Islet of Langerhans (tissue), 1 donor: ENCODE results near the gene COLEC11.

DNA sequence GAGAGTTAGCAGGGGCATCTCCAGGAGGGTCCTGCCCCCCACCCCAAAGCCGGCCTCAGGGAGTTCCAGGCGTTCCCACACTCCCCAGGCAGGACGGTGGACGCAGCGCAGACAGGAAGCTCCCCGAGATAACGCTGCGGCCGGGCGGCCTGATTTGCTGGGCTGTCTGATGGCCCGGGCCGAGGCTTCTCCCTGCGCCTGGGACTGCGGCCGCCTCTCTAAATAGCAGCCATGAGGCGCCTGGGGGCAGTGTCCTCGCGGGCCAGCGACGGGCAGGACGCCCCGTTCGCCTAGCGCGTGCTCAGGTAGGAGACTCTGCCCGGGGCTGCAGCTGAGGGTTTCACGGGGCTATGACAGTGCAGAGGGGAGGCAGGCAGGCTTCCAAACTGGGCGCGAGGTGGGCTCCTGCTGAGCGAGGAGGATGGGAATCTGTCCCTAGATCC, at the start of gene COLEC11:
COLEC11 (plus strand) TSS at position 249 of the 443 bp plus-strand sequence.
- RRBS, result no CpG with 5 or more reads among the region's 30 CpGs

GRCh38 chr2:3704038-3704516, 702 bp downstream of the DCDC2C start:
- RRBS, result 28% methylated on average over 7 of the region's 36 CpGs

GRCh38 chr2:6650147-6650934, 215.4 kb downstream of the CMPK2 start:
- RRBS, result no CpG with 5 or more reads among the region's 11 CpGs

GRCh38 chr2:6957768-6958446, 40.7 kb downstream of the RNF144A start:
- RRBS, result 98% methylated on average over 3 of the region's 13 CpGs

GRCh38 chr2:6996749-6997710, 79.8 kb downstream of the RNF144A start:
- RRBS, result no CpG with 5 or more reads among the region's 13 CpGs

GRCh38 chr2:7022428-7023025, 105.3 kb downstream of the RNF144A start:
- RRBS, result no CpG with 5 or more reads among the region's 6 CpGs

GRCh38 chr2:7046610-7047457, 129.6 kb downstream of the RNF144A start:
- RRBS, result no CpG with 5 or more reads among the region's 5 CpGs

GRCh38 chr2:7450303-7450773, 533.1 kb downstream of the RNF144A start:
- RRBS, result no CpG with 5 or more reads among the region's 7 CpGs

GRCh38 chr2:7572485-7572967, 655.3 kb downstream of the RNF144A start:
- RRBS, result no CpG with 5 or more reads among the region's 8 CpGs

GRCh38 chr2:7730401-7730880, 813.2 kb downstream of the RNF144A start:
- RRBS, result no CpG with 5 or more reads among the region's 5 CpGs

DNA sequence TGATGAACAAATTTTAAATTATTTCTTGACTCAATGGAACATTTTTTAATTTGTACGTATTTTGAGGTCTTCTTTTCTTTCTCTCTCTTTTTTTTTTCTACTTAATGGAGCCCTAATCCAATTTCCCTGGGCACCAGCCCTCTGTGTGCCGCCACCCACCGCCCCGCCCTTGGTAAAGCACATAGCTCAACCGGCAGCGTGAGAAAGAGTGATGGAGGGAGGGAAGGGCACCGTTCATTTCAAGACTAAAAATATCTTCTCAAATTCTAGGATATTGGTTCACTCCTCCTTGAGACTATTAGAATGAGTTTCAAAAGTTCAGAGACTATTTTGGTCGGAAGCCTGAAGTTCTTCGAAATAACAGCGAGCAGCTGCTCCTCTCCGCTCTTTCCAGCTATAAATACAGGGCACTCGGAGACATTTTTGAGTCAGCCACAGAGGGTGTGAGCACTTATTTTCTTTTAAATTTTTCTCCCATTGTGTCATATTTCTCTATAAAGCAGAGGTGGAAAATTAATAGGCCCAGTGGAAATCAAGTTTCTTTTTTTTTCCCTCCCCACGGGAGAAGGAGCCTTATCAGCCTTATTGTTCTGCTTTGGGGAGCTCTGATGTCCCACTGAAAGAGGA, 731.7 kb upstream of the ID2 start:
- RRBS, result no CpG with 5 or more reads among the region's 13 CpGs

DNA sequence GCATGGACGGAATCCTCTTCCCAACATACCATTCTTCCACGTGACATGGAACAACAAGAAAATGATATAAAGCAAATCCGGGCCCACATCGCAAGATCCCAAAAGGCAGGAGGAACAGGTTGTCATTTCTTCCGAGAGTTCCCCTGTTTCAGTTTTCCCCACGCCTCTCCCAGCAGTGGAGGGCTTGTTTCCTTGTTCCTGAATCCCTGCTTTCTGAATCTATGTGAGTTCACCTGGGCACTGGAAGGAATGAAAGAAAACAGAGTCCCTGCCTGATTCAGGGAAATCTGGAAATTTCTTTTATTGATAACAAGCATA, 562.5 kb upstream of the ID2 start:
- RRBS, result no CpG with 5 or more reads among the region's 6 CpGs

GRCh38 chr2:8298805-8299443, 382.9 kb upstream of the ID2 start:
- RRBS, result no CpG with 5 or more reads among the region's 6 CpGs

DNA sequence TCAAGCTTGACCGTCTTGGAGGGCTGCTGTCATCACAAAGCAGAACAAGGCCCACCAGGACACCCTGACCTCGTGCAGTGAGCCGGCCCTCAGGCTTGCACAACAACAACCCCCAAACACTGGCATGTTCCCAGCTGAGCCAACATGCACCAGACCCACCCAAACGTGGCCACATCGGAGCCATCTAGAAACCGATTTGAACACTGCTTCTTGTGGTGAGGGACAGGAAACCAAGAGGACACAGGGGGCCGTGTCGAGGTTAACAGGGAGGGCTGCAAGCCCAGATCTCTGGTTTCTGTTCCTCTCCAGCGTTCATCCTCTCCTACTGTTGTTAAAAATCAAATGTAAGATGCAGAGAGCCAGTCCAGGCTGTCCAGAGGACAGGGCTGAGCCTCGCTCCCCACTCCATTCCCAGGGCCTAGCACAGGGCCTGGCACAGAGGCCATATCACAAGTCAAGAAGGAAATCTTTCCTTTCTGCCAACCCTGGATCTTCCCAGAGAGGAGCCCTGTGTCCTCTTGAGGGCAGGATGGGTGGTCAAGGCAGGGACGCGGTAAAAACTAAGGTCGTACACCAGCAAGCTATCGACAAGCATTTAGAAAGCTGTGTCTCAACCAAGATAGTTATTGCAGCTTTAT, 378.3 kb upstream of the ID2 start:
- RRBS, result no CpG with 5 or more reads among the region's 14 CpGs

DNA sequence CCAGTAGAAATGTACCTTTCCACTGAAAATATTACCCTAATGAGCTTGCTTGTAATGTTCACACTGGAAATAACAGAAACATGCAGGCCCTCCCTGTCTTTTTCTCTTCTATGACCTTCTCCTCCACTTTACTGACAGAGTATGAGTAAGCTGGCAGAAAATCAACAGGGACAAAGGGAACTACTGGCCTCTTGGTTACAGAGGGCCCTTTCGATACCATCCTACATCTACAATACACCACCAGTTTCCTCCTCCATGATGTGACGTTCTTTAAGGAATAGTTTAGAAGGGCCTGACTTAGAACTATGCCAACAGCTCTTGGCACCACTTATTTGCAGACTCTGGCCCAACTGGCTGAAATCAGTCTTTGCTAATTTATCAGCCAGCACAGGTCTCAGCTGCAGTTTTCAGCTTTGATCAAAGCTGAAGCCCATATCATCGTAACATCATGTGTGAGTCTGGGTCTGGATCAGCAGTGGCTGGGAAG, 272.2 kb upstream of the ID2 start:
- RRBS, result no CpG with 5 or more reads among the region's 3 CpGs

GRCh38 chr2:8454658-8455238, 227.1 kb upstream of the ID2 start:
- RRBS, result no CpG with 5 or more reads among the region's 9 CpGs

DNA sequence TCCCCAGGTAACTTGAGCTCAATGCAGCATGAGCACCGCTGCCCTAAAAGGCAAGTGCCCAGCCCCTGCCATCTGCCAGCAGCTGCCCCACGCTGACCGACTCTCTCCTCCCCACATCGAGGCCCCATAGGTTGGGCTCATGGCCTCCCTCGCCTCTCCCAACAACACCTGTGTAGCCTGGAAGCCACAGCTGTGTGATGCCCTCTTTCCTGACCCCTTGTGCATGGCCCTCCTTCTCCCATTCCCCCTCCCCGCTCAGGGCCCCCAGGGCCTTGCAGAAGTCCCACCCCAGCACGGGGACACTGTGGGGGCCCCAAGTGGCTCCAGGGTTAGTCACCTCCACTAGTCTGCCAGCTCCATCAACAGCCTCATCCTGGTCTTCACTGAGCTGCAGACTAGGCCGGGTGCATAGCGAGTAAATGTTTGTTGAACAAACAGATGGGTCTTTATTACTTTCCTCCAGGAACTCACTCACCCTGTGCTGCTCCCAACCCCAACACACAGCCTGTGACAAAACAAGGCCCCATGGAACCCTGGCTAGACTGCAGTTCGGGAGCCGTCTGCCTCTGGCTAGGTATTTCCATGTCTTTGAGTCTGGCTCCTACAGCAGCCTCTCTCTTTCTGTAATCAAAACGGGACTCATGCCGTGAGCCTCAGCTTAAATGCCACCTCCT, 110.0 kb upstream of the ID2 start:
- RRBS, result no CpG with 5 or more reads among the region's 13 CpGs

GRCh38 chr2:8581086-8581977, 100.5 kb upstream of the ID2 start:
- RRBS, result no CpG with 5 or more reads among the region's 12 CpGs

GRCh38 chr2:8633648-8634176, 48.1 kb upstream of the ID2 start:
- RRBS, result no CpG with 5 or more reads among the region's 14 CpGs

DNA sequence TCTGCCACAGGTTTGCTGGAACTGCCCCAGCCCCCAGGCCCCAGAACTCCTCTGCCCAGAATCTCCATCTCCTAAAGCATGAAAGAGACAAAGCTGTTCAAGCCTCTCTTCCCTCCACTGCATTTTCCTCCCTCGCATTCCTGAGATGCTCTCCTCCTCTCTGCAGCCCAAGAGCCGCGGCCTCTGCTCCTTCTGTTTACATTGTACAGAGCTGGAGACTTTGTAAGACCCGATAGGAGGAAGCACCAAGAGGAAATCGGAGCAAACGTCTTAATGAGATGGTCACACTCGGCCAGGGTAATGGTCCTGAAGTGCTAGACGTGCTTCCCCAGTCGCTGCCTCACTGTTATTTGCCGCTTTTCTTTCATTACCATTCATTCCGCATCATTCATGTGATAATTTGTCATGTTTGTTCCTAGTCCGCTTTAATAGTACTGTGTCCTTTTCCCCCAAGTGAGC, 45.1 kb upstream of the ID2 start:
- RRBS, result no CpG with 5 or more reads among the region's 12 CpGs